AG04449 (cell line): Measurements from ENCODE around the genes RSPH10B2 and RPA3.

GRCh38 chr7:6729270-6729978 is 22.7 kb upstream of the ZNF12 start:
- RRBS = 4% methylated on average over 5 of the region's 43 CpGs

DNA sequence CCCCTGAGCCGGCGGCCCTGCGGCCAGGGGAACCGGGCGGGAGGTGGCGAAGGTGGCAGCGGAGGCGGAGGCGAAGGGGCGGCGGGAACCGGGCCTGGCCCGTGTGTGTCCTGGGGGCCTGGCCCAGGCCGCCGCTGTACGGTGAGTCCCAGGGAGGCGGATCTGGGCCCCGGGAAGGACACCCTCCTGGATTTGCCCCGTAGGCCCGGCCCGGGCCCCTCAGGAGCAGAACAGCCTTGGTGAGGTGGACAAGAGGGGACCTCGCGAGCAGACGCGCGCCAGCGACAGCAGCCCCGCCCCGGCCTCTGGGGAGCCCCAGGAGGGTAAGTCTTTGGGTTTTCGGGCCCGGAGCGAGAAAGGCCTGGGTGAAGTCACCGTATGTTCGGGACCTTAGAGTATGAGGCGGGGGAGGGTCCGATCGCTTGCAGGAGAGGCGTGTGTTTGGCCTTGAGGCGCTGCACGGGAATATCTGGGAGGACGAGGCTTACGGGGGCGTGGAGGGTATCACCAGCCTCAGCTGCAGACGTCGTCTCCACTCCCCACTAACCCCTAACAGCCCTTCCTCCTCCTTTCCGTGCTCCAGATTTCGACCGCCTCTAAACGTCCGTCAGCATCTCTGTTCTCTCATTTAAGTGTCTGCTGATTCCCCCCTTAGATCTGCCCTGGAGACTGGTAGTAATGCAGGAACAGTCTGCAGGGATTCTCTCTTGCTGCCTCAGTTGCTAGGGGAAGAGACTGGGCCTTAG is 23.4 kb upstream of the ZNF12 start:
- RRBS = 6% methylated on average over 14 of the region's 50 CpGs

DNA sequence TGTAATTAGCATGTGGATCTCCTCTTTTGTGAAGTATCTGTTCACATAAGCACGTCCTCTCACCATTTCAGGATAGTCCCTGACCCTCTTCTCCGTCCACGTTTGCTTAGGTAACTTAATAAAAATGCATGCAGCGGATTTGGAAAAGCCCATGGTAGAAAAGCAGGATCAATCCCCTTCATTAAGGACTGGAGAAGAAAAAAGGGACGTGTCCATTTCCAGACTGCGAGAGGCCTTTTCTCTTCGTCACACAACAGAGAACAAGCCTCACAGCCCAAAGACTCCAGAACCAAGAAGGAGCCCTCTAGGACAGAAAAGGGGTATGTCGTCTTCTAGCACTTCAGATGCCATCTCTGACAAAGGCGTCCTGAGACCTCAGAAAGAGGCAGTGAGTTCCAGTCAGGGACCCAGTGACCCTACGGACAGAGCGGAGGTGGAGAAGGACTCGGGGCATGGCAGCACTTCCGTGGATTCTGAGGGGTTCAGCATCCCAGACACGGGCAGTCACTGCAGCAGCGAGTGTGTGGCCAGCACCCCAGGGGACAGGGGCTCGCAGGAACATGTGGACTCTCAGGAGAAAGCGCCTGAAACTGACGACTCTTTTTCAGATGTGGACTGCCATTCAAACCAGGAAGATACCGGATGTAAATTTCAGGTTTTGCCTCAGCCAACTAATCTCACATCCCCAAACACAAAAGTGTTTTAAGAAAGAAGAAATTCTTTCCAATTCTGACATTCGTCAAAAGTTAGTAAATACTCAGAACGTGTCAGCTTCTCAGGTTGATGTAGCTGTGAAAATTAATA is 16.7 kb upstream of the RSPH10B2 start:
- RRBS = no CpG with 5 or more reads among the region's 21 CpGs

GRCh38 chr7:6753922-6754502 is at the start of gene RSPH10B2:
TSS of gene RSPH10B2 (plus strand) at chr7:6754103.
- RRBS = no CpG with 5 or more reads among the region's 42 CpGs

DNA sequence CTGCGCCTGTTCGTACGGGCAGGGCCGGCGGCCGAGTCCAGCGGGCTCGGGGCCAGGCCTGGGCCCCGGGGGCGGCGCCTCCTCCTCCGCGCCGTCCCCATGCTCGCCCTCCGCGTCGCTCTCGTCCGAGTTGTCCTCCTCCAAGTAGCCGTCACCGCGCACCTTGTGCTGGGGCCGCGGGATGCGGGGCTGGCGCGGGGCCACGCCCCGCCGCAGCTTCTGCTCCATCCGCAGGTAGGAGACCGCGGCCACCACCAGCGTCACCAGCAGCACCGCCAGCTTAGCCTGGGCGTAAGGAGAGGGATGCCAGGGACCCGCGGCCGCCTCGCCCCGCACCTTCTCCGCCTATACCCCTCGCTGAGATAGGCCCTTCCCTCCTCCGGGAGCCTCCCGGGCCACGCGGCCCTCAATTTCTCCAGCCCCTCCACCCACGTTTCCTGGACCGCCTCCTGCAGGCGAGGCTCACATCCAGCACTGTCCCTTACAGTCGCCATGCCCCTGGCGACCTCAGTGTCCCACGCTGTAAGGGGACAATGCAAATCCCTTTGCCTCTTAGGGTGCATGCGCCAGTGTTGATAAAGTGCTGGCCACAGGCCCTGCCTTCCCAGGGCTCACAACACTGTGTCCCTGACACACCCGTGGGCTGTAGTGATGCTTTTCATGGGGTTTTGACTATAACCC is 29.6 kb upstream of the CCZ1B start:
- RRBS = no CpG with 5 or more reads among the region's 56 CpGs

DNA sequence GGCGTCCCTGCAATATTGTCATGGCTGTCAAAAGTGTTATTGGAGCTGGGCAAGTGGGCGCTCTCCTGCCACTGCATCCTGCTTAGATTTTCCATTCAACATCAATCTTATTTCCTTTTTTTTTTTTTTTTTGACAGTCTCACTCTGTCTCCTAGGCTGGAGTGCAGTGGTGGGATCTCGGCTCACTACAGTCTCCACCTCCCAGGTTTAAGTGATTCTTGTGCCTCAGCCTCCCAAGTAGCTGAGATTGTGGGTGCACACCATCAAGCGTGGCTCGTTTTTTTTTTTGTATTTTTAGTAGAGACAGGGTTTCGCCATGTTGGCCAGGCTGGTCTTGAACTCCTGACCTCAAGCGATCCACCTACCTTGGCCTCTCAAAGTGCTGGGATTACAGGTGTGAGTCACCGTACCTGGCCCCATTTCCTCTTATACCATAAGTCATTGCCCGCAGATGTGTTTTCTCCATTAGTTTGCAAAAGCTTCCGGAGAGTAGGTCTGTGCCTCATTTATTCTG is 119.9 kb upstream of the CCZ1B start:
- RRBS = no CpG with 5 or more reads among the region's 10 CpGs

DNA sequence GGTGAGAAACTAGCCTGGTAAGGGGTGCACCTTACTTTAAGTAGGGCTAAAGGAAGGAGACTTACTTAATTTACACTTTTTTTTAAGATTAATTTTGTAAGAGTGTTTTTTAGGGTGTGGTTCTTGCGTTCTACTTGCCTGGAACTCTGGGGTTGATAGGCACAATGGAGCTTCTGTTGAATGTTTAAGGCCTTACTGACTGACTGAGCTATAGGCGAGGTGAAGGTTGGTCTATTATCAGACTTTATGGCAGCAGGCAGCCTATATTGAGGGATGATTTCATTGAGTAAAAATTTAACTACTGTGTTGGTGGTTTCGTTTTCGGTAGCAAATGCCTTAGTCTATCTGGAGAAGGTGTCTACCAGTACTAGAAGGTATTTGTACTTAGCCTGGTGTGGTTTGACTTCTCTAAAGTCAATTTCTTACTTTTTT is 164.3 kb upstream of the CCZ1B start:
- RRBS = no CpG with 5 or more reads among the region's 4 CpGs

DNA sequence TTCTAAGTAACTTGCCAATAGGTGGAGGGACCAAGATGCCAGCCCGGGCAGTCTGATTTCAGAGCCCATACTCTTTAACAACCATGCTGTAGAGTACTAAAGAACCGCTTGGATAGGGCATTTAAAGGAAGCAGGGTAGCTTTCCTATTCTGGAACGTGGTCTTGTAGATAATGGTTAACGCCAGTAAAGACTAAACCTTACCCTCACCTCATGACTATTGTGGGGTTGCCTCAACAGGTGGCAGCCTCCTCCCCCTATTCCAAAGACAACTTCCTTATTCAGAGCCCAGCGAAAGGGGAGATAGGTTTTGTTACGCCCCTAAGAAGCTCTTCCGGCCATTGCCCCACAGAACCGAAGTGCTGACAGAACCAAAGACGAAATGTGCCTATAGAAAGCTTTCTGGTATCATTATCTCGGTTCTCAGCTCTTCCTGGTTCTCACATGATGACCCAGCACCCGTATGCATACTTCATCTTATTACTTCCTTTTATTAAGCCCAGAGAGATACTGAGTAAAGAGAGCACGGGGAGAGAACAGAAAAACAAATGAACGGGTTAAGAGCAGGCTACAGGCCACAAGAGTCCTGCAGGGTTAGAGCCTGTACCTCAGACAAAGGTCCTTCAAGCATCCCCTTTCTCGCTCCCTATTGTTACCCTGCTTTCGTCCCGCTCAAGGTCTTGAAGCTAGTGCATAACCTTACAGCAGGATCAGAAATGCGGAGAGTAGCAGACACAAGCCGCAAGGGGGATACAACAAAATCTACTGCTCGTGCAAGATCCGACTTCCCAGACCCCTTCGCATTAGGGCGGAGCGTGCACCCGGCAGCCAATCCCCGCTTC is 502 bp upstream of the C1GALT1 start:
- RRBS = no CpG with 5 or more reads among the region's 25 CpGs

DNA sequence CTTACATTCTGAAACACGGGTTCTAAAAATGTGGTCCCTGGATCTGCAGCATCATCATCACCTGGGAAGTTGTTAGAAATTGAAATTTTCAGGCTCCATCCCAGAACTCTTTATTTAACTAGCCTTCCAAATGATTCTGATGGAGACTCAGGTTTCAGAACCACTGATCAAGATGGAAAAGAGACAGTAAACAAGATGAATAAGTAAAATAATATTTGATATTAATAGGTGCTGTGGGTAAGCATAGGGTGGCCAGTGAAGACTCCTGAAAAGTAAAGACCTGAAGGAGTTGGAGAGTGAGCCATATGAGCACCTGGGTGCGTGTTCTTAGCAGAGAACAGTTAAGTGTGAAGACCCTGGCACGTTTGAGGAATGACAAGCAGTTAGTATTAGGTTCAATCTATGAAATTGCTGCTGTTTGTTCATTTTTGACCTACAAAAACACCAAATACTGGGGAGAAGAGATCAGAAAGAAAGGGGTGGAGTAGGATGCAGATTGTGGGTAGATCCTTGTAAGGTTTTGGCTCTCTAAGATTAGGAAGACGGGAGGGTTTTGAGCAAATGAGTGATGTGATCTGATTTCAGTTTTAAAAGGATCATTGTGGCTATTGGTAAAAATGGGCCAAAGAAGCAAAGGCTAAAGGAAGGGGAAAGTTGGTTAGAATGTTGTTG is 4.2 kb downstream of the C1GALT1 start:
- RRBS = no CpG with 5 or more reads among the region's 4 CpGs

GRCh38 chr7:7221176-7222186 is 39.1 kb downstream of the C1GALT1 start:
- RRBS = no CpG with 5 or more reads among the region's 5 CpGs

GRCh38 chr7:7416232-7416722 is 119.4 kb downstream of the COL28A1 start:
- RRBS = no CpG with 5 or more reads among the region's 4 CpGs

DNA sequence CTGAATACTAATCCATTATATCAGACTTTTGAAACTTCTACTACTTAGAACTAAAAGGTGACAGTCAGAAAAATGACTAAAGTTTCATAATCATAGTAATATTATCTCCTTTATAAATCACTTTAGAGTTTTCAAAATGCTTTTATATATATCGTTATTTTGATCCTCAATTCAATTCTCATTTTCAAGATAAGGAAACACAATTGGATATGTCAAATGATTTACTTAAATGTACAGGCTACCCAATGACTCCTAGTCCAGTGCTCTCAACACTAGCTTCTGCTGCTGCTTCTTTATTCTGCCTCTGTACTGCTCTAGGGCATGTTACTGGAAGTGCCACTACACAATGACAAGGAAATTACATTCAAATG is 23.1 kb downstream of the COL28A1 start:
- RRBS = no CpG with 5 or more reads among the region's 1 CpG

DNA sequence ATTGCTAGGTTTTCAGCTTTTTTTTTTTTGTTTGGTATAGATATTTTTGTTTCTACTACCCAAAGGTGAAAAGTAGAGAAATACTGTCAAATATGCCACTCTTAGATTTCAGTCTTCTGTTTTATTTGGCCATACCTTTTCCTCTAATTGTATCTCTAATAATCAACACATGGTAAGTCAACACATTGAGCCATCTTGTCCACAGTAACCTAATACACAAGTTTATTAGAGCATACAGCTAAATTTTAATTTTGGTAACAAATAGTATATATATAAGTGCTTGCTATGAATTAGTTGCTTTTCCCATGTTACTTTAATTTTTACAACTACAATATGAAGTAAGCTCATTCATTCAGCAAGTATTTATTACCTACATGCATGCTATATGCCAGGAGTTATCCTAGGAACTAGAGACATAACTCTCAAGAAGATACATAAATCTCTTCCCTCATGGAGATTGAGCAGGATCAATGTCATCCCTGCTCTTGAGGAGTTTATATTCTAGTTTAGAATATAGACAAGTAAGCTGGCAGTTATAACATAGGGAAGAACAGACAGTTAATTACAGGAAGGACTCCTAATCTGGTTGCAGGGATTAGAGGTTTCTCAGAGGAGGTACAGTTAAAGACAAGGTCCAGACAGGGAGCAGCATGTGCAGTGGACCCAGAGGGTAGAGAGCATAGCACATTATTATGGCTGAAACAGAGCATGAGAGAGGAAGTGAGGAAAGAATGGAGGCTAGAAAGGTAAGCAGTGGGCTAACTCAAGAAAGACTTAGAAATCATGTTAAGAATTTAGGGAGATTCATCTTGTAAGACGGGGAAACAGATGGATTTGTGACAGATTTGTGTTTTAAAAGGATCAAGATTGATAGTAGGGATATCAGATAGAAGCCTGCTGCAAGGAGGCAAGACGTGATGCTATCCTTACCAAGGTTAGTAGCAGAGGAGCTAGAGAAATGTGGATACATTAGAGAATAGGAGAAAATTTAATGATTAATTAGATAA is 9.5 kb downstream of the MIOS start:
- RRBS = no CpG with 5 or more reads among the region's 2 CpGs

GRCh38 chr7:7718329-7719056 is at the start of gene RPA3:
TSS of gene RPA3 (minus strand) at chr7:7718607.
- RRBS = no CpG with 5 or more reads among the region's 2 CpGs

GRCh38 chr7:7944389-7945402 is 23.9 kb upstream of the GLCCI1 start:
- RRBS = no CpG with 5 or more reads among the region's 9 CpGs

GRCh38 chr7:8262438-8262759 is 432 bp upstream of the ICA1 start:
- RRBS = 4% methylated on average over 7 of the region's 16 CpGs

GRCh38 chr7:8441901-8442117 is 8.4 kb downstream of the NXPH1 start:
- RRBS = 9% methylated on average over 2 of the region's 13 CpGs

DNA sequence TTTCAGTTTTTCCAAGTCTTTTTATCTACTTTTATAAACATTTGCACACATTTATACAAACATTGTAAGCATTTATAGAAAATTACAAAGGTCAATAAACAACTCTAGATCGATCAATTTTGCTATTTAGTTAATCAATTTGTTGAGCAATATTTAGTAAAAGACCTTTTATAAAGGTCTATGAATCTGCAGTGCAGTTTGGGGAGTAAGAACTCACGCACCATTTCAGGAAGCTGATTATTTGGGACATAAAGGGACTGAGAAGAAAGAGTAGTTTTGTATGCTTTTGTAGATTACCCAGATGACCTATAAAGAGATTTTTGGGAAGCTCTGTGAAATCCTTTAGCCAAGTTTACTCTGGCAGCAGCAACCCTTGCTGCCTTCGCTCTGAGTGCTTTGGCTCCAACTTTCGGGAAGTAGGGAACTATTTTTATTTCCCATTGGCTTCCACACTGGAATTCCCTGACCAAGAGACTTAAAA is 1076.5 kb downstream of the NDUFA4 start:
- RRBS = no CpG with 5 or more reads among the region's 4 CpGs

DNA sequence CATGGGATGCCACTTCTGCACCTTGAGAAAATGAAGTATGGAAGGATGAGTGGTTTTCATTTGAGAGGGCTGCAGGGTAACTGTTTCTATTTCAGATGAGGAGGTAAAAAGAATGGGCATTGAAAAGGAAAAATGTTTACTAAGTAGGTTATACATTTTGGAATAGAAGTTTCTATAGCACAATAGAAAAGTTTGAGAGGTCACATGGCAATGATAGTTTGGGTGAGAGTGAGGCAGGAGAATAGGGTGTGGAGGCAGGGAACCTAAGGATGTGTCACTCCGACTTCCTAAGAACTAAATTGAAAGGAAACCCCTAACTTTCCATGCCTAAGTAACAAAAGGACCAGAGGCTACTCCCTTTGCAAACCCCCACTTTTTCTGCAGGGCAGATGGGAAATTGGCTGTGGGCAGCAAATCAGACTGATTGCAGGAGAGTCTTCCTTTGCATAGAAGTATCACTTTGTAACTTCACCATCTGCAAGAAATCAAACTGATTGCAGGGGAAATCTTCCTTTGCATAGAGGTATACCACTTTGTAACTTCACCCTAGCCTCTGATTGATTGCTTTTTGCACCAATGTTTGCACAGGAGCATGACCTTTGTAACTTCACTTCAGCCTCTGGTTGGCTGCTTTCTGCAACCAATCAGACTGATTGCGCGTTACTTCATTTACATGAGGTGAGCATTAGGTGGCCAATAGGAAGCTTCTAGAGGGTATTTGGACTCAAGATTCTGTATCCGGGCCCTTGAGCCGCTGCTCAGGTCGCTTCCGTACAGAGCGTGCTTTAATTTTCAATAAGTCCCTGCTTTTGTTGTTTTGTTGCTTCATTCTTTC is 867 bp upstream of the PHF14 start:
- RRBS = no CpG with 5 or more reads among the region's 8 CpGs

DNA sequence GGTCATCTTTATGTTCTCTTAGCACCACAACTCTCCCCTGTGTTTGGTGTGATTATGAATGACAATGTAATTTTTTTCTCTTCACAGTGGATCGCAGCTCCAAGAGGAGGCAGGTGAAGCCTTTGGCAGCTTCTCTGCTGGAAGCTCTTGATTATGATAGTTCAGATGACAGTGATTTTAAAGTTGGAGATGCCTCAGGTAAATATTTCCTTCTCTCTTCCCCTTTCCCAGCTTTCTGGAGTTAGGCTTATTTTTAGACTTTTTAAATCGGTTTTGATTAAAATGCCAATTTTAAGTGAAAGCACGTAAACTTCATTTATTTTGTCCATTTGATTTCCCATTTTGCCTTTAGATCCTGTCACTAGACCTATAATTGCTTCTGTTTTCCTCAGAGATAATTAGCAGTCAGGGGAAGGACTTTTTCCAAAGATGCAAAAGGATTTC is 1.1 kb downstream of the PHF14 start:
- RRBS = no CpG with 5 or more reads among the region's 3 CpGs